Placental pericyte (primary cell): ENCODE measurements around the genes RPP25L, SIGMAR1, GALT and FAM205A.

DNA sequence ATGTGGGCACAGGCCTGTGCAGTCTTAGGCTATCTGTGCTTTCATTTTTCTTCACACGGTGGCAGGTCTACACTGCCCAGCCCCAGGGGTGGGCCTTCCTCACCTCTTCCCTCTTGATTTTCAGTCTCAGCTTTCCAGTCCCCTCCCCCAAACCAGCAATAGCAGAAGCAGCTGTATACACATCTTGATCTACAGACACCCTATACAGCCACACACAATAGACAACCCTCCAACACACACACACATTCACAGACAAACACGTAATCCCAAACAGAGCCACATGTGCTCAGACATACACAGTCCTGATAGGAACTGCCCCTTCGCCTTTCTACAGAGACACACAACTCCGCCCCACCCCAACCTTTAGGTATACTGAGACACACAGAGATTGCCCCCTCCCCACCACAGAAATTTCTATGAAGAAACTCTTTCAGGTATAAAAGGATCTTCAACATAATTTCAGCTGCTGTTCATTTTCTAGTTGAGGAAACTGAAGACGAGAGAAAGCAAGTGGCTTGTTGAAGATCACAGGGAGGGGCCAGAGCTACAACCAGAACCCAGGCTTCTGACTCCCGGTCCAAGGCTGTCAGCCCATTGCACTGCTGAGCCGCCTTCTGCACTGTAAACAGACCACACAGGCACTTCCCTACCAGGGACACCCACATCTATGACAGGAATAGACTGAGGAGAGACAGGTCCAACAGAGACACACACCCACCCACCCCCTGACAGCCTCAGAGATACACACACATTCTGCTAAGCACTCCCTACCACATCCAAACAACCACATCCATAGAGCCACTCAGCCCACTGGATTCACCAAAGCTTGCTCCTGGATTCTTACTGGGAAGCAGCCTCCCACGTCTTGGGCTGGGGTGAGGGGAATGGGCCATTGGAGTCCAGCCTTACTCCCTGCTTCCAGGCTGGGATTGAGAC lies 1.9 kb upstream of the C9orf24 start:
- CAGE, long polyA plus RNA = no peak

DNA sequence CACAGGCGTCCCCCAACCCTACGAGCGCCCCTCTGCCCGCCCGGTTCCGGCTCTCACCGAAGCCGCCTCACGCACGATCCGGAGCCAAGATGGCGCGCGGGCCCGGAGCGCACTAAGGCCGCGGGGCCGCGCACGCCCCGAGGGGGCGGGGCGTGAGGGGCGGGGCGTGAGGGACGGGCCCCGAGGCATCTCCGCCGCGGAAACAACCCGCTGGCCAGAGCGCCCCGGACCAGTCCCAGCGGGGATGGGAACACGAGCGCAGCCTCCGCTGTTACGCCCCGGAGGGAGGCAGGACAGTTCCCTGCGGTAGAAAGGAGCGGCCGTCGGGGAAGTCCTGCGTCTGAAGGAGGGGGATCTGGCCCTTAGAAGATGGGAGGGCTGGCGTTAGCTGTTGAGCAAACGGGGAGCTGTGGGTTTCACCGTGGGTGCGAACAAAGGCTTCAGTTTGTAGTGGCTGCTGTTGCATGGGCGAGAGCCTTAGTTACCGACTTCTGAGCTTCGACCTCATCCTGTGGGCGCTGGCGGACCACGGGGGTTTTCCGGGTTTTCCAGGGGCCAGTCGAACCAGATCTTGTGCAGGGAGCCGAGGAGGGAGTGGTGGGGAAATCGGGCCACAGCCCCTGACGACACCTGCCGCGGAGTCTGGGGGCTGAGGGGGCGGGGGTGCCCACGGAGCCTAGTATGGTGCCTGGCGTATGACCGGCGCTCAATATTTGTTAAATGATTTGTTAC lies at the start of gene RPP25L:
Gene RPP25L (minus strand): TSS at position 91 of the 732 bp plus-strand sequence.
- CAGE, long polyA plus RNA = no peak

- CAGE, long polyA plus RNA = no peak
Observed at GRCh38 chr9:34613688-34614092, 1.8 kb upstream of the RPP25L start.

DNA sequence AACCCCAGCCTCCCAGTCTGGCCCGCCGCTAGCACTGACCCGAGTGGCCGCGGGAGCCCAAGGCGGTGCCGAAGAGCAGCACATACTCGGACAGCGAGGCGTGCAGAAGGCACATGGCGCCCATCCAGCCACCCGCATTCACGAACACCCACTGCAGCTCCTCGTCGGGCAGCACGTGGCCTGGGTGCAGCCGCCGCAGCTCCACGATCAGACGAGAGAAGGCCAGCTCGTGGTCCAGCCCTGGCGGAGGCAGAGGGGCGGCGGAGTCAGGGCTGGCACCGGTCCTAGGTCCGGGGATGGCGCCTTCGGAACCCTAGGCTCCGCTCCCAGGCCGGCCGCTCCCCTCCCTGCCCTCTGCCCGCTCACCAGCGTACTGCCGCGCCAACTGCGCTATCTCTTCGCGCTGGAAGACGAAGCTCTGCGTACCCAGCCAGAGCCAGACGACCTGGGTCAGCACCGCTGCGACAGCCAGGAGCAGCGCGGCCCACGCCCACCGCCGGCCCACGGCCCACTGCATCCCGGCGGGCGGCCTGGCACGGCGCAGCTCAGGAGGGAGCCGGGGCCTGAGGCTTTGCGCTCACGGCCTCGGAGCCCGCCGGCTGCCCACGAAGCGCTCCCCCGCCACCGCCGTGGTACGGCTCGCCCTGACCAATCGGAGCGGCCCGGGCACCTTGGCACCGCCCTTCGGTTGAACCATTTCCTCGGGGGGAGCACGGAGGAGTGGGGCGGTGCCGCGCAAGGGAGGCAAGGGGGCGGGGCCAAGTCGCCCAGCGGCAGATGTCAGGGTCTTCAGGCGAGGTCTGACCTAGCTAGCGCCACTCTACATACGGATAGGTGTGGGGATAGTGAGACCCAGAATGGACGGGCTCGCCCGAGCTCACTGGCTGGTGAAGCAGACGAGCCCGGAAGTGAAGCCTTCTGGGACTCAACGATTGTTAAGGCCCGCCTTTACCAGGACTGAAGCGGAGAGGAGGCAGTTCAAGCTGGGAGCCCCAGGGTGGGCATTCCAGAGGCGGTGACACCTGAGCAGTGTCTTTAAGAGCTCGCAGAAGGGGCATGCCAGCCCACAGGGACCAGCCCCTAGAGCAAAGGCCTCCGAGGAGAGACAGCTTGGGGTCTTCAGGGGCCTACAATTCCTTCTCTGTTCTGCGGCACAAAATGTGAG lies at the start of gene SIGMAR1:
Gene SIGMAR1 (minus strand): TSS at position 607 of the 1,165 bp plus-strand sequence.
- CAGE, long polyA plus RNA = no peak

DNA sequence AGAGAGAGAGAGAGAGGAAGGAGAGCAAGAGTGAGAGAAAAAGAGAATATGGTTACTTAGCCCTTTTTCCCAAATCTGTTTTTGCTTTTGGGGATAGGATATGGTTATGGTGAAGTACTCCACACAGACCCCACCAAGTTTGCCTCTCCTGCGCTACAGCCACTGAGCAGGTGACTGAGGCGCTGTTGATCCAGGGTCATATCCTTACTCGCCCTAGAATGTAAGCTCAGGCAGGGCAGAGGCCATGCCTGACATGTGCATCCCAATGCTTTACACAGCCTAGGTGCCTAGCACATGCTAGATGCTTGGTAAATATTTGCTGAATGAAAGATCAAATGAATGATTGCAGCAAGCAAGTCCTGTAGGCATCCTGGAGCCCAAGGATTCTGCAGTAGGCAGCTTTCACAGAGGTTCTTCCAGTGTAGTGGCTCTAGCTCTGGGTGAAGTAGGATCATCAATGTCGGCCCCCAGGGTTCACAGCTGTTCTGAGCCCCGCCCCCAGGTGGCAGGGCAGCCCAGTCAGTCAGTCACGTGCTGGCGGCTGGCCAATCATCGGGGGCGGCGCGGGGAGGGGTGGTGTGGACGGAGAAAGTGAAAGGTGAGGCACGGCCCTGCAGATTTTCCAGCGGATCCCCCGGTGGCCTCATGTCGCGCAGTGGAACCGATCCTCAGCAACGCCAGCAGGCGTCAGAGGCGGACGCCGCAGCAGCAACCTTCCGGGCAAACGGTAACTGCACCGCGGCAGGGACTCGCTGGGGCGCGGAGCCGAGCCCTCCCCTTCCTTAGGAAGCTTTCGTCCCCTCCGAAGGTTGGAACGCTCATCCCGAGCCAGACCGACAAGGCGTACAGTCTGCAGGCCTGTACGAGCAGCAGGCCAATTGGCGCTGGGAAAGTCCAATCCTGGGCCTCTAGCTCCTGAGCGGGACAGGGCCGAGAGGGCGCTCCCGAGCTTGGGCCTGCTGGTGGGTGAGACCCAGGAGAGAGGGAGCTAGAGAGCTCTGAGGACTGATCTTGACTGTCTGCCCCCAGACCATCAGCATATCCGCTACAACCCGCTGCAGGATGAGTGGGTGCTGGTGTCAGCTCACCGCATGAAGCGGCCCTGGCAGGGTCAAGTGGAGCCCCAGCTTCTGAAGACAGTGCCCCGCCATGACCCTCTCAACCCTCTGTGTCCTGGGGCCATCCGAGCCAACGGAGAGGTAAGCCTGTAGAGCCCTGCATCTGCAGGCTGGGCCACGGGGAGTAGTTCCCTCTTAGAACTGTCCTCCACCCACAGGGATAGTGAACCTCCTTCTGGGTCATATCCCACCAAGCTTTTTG lies at the start of gene GALT:
Gene GALT (plus strand): TSS at position 616 of the 1,320 bp plus-strand sequence.
- CAGE, long polyA plus RNA = no peak

GRCh38 chr9:34664866-34665450 lies 887 bp downstream of the ENSG00000187186 start:
- CAGE, long polyA plus RNA = no peak

DNA sequence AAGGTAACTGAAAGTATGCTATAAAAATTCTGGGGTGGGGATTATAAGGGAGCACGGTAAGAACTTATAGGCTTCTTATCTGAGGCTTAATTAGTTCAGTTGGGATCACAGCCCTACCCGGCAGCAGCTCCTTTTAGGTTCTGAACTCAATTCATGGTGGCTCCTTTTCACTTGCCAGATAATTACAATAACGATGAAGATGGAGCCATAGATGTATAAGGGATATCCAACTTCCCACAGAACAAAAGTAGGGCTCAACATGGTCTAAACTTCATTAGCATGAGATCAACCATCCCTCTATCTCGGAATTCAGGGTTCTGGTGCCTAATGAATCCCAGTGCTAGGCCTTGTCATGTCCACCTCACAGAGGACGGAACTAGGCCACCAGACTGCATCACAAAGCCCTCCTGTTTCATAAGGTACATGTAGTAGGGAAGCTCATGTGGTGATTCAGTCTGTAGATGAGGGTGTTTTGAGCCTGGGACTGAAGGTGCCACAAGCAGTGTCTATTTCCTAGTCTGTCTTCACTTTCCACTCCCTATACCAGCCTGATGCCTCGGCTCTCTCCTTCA lies at the start of gene FAM205A:
Gene FAM205A (minus strand): TSS at position 322 of the 572 bp plus-strand sequence.
- CAGE, long polyA plus RNA = no peak

GRCh38 chr9:34739691-34740033 lies 10.4 kb upstream of the FAM205A start:
- CAGE, long polyA plus RNA = no peak

DNA sequence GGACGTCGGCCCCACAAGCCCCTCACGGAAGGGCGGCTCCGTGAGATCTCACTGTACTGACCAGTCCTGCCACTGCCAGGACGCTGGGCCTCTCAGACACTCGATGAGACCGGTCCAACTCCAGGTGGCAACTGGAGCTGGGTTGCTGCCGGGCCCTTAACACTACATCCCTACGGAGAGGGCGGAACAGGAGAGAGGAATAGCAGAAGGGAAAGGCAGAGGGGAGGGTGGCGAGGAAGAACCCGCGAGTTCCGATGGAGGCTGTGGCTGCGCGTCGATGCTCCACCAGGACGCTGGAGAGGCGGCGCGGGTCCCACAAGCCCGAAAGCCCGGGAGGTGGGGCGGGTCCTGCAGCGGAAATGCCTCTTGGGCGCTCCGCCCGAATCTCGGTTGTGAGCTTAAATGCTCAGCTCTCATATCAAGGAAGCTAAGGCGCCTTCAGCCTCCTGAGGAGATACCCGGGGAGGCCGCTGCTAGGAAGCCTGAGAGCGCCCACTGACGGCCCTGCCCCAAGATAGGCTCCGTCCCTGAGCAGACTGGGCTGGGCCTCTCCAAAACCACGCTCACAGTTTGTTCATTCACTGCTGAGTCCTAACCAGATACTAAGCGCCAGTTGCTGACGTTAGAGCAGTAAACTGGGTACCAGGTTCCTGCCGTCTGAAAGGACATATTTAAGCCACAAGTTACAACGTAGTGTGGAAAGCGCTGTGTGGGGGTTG lies 5.8 kb upstream of the C9orf131 start:
- CAGE, long polyA plus RNA = no peak

DNA sequence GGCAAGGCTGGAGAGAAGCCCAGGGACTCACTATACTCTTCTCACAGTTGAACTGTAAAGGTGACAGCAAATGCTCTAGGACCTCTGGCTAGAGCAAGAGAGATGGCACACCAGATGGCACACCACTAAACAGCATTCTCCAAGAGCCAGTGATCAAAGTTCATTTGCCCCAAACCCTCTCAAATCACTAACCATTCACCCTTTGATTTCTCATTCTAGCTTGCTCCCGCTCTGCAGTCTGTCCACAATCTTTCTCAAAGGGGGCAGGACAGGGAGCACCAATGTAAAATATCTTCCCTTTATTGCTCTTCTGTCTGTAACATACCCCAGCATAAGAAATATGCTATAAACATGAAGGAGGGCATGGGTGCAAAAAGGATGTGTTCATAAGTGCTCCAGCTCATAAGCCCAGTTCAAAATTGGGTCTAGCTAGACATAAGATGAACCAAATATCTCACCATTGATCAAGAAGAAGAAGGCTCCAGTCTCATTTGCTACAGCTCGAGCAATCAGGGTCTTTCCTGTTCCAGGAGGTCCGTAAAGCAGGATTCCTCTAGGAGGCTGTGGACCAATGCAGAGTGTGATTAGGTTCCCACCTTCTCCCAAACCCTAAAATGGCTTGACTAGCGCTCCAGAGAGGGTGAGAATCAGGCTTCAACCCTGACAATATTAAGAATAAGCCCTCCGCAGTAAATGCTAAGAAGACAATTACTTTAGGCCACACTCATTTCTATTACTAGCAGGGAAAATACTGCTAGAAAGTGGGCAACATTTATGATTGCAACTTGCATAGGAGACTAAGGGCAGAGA lies 9.7 kb downstream of the VCP start:
- CAGE, long polyA plus RNA = no peak

GRCh38 chr9:35175118-35175678 lies 13.4 kb downstream of the UNC13B start:
- CAGE, long polyA plus RNA = no peak

GRCh38 chr9:35344559-35345077 lies 145.3 kb upstream of the RUSC2 start:
- CAGE, long polyA plus RNA = no peak

GRCh38 chr9:35376012-35376390 lies 113.9 kb upstream of the RUSC2 start:
- CAGE, long polyA plus RNA = no peak

DNA sequence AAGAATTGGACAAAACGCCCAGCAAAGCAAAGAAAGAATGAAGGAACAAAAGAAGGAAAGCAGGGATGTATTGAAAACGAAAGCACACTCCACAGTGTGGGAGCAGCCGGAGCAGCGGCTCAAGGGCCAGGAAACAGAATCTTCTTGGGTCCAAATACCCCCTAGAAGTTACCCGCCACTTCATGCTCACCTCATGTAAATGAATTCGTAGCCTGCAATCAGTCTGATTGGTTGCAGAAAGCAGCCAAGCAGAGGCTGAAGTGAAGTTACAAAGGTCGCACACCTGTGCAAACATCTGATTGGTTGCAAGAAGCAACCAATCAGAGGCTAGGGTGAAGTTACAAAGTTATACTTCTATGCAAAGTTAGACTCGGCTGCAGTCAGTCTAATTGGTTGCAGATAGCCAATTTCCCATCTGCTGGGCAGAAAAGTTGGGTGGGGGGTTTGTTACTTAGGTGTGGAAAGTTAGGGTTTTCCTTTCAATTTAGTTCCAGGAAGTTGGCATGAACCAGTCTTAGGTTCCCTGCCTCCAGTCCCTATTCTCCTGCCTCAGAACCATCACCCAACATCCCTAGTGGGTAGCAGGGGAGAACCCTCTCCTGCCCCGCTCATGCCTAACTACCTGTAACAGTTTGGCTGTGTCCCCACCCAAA lies 1.3 kb upstream of the RUSC2 start:
- CAGE, long polyA plus RNA = no peak

DNA sequence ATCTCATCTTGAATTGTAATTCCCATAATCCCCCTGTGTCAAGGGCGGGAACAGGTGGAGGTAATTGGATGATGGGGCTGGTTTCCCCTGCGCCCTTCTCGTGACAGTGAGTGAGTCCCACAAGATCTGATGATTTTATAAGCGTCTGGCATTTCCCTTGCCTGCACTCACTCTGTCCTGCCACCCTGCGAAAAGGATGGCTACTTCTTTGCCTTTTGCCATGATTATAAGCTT lies 902 bp upstream of the RUSC2 start:
- CAGE, long polyA plus RNA = no peak

GRCh38 chr9:35638841-35639069 lies 12.0 kb downstream of the SIT1 start:
- CAGE, long polyA plus RNA = no peak

DNA sequence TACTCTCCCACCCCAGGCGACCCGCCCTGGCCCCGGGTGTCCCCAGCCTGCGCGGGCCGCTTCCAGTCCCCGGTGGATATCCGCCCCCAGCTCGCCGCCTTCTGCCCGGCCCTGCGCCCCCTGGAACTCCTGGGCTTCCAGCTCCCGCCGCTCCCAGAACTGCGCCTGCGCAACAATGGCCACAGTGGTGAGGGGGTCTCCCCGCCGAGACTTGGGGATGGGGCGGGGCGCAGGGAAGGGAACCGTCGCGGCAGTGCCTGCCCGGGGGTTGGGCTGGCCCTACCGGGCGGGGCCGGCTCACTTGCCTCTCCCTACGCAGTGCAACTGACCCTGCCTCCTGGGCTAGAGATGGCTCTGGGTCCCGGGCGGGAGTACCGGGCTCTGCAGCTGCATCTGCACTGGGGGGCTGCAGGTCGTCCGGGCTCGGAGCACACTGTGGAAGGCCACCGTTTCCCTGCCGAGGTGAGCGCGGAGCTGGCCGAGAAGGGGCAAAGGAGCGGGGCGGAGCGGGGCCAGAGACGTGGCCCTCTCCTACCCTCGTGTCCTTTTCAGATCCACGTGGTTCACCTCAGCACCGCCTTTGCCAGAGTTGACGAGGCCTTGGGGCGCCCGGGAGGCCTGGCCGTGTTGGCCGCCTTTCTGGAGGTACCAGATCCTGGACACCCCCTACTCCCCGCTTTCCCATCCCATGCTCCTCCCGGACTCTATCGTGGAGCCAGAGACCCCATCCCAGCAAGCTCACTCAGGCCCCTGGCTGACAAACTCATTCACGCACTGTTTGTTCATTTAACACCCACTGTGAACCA lies 2.2 kb downstream of the CA9 start:
- CAGE, long polyA plus RNA = no peak

DNA sequence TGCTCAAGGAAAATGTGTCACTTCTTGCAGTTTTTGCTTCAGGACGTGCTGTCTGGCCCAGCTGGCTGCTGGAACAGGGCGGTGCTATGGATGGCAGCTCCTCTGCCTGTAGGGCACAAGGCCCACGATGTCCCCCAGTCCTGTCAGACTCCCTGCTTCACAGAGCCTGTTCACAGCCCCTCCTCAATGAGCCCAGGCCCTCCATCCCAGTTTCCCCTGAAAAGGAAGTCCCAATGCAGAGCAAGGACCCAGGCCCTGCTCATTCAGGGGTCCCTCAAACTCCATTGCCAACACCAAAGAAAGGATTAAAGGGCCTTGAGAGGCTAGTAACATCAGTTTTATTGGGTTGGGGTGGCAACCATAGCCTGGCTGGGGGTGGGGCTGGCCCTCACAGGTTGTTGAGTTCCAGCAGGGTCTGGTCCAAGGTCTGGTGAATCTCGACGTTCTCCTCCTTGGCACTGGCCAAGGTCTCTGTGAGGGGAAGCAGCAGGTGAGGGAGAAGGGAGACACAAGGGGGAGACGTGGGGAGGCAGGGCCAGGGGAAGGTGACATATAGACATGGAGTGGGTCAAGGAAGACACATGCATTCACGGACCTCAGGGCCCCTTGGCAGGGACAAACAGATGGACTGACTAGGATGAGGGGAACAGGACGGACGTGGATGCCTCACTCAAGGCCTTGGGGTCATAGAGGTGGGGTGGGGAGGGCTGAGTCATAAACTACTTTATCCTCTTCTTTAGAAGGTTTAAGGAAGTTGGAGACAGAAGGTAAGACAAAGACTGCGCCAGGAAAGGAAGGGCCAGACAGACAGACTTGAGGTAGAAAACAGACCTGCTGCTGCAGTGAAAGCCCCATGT lies 7.8 kb downstream of the TPM2 start:
- CAGE, long polyA plus RNA = no peak

DNA sequence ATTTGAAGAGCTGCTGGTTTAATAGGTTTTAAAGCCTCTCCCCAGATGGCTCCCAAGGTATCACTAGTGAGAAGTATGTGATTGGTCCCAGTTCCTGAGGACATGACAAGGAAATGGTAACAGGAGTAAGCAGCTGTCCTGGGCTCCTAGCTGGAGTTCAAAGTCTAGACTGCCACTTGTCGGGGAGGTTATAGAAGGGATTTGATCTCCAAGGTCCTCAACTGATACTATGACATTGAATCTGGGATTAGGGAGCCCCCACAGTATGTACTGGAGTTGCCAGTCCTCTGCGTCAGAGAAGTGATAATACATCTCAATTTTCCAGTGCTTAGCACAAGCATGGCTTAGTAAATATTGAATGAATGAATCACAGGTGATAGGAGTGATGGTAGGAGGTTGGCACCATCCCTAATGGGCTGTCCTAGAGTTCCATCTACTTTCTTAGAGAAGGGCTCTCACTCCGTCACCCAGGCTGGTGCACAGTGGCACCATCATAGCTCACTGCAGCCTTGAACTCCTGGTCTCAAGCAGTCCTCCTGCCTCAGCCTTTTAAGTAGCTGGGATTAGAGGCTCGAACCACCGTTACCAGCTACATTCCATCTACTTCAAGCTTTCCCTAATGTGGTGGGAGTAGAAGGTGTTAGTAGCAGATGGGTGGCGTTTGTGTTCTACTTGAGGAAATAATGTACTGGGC lies 6.3 kb upstream of the TPM2 start:
- CAGE, long polyA plus RNA = no peak

DNA sequence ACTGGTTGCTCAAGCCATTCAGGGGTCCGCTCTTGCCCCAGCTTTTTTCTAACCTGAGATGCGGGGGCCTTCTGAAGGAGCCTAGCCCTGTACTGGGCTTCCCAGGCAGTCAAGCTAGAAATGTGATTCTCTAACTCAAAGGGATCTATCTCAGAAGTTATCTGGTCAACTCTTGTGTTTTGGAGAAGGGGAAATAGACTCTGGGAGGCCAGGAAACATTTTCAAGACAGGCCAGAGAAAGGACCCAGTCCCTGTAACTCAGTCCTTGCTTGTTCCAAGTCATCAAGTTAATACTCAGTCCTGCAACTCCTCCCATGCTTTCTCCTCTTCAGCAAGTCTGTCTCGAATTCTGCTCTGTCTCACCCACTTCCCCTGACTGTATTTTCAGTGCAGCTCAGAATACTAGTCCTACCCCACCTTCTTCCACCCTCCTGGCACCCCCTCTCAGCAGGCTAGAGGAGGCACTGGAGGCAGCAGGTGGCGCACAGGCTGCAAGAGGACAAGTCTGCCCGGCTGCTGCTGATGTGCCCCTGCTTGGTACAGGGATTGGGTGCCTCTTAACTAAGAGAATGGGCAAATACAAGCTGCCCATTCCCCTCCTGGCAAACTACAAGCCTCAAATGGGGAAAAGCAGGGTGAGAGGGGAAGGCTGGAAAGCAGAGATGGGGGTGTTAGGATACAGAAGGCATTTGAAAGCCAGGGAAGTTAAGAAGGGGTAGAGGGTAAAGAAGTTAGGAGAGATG lies 5.2 kb downstream of the TLN1 start:
- CAGE, long polyA plus RNA = no peak